Diencephalon (tissue), 2 donors: ENCODE data around the gene RASGRF1.

DNA sequence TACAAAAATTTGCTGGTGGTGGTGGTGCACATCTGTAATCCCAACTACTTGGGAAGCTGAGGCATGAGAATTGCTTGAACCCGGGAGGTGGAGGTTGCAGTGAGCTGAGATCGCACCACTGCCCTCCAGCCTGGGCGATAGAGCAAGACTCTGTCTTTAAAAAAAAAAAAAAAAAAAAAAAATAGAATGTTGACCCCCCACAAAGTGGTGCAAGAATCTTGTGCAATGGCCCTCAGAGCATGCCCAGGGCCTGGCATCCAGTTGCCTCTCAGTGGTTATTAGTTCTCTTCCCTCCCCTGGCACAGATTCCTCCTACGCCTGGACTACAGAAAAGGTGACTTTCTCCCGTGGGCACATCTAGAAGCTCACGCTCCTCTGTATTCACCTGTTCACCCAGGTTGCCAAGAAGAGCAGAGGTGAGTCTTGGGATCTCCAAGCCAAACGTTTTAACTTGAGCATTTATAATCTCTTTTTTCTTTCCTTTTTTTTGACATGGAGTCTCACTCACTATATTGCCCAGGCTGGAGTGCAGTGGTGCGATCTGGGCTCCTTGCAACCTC, 36.7 kb downstream of the ACSBG1 start:
- RAMPAGE, long total RNA, result no peak

GRCh38 chr15:78210480-78210657, 24.0 kb downstream of the ACSBG1 start:
- RAMPAGE, long total RNA, result no peak

- RAMPAGE, long total RNA, result start-site peak on the plus strand at chr15:78341019-78341114, 439 and 764 reads in 2 replicates
Observed at GRCh38 chr15:78340795-78341785, 937 bp downstream of the CRABP1 start.

DNA sequence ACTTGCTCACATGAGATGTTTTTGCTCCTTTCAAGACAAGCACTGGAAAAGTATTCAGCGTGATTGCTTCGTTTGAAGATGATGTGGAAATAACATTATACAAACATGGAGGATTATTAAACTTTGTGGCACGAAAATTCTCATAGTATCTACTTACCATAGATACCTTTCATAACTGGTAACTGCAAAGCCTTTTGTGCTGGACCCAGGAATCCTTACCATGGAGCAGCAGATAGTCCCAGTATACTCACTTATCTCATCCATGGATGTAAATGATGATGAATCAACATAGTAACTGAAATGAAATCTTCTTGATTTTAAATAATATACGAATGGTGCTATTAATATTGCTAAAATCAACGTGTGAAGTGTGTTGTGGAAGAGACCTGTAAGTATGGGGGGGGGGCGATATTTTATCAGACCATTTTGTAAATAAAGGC, 9.4 kb upstream of the HYKK start:
- RAMPAGE, long total RNA, result no peak

DNA sequence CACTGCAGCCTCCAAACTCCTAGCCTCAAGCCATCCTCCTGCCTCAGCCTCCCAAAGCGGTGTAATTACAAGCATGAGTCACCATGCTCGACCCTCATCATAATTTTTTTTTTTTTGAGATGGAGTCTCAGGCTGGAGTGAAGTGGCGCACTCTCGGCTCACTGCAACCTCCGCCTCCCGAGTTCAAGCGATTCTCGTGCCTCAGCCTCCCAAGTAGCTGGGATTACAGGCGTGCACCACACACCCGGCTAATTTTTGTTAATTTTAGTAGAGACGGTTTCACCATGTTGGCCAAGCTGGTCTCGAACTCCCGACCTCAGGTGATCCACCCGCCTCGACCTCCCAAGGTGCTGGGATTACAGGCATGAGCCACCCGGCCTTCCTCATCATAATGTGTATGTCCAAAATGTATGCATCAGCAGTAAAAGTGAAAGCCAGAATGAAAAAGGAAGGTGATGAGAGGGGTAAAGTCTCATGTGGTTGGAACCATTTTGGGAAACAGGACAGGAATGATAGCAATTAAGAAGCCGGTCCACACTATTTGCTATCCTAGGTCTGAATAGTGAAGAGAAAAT, 561 bp upstream of the PSMA4 start:
- RAMPAGE, long total RNA, result no peak

DNA sequence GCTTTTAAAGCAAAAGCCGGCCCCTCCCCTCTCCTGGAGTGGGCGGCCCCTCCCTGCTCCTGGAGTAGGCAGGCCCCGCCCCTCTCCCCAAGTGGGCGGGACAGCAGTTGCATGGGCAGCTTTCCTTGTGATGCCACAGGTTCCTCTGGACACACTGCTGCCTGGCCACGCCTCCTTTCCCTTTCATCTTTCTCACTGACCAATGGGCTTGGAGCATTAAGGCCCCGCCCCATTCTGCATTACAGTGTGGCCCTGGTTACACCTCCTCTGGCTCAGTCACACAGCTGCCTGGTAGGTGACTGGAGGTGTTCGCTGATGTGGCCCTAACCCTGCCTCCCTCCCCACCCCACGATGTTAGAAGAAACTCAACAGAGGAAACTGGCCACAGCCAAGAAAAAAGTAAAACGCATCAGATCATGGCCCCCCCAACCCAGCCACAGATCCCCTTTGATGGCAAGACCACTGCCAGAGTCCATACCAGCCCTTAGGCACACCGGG, 84.4 kb downstream of the ADAMTS7 start:
- RAMPAGE, long total RNA, result no peak

GRCh38 chr15:78756966-78757593, 54.2 kb downstream of the ADAMTS7 start:
- RAMPAGE, long total RNA, result no peak

- RAMPAGE, long total RNA, result no peak
Observed at GRCh38 chr15:78873769-78874807, 1.4 kb downstream of the MORF4L1 start.

GRCh38 chr15:78936993-78937745, 7.7 kb downstream of the CTSH start:
- RAMPAGE, long total RNA, result no peak

- RAMPAGE, long total RNA, result no peak
Observed at GRCh38 chr15:78992700-78993085, 47.8 kb upstream of the CTSH start.

DNA sequence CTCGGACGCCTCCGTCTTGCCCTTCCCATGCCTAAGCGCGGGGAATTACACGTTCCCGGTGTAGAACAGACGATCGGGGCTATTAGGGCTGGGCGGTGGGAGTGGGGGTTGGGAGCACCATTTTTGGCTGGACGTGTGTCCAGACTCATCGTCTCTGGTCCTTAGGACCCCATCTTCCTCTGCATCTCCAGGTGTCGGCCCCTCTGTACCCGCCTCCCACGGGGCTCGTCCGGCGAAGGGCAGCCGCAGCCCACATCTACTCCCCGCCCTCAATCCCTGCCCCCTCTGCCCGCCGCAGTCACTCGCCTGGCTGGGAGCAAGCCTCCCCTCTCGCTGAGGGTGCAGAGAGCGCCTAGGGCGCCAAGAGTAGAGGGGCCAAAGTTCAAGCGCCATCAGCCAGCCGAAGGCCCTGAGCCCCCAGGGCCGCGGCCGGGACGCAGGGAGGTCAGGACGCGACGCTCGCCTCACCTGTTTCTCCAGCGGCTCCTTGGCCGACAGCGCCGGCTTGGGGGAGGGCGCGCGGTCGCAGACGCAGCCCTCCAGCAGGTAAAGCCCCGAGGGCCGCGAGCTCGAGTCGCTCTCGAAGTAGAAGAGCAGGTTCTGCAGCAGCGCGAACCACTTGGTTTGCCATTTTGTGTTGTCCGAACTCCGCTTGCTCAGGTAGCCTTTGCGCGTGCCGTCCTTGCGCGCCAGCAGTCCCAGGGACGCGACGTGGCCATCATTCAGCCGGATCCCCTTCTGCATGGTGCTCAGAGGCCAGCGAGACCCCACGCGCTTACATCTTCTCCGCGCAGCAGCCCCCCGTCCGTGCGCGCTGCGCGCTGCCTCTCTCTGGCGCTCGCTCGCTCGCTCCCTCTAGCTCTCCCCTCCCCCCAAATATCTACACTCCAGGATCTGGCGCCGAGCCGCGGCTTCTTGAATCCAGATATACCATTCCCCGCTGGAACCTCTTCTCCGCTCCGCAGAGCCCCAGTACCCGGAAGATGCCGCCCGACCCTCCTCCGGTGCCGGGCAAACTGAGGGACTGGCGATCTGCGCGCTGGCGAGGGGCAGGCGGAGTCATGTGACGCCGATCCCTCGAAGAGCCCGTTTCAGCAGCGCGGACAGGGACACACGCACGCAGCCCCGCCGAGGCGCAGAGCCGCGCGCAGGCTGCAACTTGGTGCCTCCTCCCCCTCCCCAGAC, at the start of gene RASGRF1:
Gene RASGRF1 (minus strand): TSS at position 1,026 of the 1,185 bp plus-strand sequence.
- RAMPAGE, long total RNA, result no peak

DNA sequence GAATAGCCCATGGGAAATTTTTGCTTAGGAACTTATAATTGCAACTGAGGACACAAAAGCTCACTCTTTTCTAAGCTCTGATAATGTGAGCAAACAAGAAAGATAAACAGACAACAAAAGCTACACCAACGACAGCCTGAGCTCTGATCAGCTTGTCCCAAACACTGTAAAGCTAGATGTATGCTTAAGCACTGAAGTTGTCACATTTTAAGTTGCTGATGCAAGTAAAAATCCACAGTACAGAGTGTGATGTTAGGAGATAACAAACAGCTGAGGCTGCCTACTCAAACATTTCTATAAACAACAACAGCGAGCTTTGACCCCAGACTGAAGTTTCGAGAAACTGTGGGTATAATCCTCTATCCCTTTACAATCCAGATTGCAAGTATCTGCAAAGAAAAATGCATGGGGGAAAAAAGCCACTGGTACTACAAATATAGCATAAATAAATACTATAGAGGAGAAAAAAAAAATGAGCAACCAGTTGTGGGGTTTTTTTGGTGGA, 10.7 kb downstream of the MTHFS start:
- RAMPAGE, long total RNA, result no peak

- RAMPAGE, long total RNA, result no peak
Observed at GRCh38 chr15:79978418-79978711, 7.4 kb upstream of the BCL2A1 start.

DNA sequence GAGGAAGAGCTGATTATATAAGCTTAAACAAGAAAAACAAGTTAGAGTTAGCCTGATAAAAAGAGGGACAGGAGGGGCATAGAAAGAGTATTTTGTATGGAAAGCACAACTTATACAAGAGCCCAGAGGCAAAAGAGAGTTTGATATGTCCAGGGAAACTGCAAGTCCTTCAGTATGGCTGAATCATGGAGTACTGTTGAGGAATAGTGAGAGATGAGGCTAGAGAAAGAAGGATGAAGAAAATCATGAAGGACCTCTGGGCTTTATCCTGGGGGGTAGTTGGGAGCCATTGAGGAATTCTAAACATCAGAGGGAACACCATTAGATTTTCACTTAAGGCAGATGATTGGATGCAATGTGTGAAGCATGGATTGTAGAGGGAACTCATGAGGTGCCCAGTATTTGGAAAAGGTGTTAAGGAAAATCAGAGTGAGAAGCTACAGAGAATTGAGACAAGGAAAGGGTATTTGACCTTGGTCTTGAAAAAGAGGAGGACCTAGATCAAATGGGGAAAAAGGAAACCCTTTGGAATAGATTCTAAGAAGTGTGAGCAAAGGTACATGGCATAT, 22.9 kb upstream of the FAH start:
- RAMPAGE, long total RNA, result no peak

- RAMPAGE, long total RNA, result no peak
Observed at GRCh38 chr15:80242666-80243395, 9.2 kb downstream of the CTXND1 start.

GRCh38 chr15:80404620-80404998, 427 bp downstream of the ARNT2 start:
- RAMPAGE, long total RNA, result no peak

DNA sequence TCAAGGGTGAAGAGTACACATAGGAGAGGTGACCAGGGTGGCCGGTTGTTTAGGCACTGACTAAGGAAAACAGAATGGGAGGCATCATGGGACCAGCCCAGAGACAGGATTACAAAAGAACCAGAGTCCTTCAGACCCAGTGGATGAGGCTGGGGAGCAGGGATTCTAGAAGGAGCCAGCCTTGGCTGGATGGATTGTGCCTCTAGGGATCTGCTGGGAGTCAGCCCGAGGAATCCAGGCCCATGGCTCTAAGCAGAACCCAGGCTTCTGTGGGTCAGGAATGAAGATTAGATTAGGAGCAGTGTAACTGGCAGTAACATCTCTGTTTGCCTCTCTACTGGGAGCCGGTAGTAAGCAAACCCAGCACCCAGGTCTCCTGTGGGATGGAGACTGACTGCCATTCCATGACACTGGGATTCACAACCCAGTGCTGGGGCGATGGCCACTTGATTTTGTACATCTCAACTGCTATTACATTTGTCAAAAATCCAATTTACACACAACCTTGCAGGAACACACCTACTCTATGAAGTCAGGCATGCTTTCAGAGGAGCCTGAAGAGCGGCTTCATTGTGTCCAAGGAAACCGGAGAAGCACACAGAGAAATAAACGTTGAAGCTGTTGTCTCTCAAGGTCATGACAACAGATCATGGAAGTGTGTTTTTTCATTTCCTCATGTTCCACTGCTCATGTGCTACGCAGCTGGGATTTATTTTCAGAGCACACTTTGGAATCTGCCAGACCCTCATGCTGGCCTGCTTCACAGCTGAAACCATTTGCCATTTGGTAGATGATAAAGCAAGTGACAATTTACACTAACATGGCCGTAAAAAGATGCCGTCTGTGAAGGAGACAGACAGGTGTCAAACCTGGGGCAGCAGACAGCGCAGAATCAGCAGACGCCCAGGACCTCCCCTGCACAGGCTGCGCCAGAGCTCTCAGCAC, 98.9 kb downstream of the ARNT2 start:
- RAMPAGE, long total RNA, result no peak

DNA sequence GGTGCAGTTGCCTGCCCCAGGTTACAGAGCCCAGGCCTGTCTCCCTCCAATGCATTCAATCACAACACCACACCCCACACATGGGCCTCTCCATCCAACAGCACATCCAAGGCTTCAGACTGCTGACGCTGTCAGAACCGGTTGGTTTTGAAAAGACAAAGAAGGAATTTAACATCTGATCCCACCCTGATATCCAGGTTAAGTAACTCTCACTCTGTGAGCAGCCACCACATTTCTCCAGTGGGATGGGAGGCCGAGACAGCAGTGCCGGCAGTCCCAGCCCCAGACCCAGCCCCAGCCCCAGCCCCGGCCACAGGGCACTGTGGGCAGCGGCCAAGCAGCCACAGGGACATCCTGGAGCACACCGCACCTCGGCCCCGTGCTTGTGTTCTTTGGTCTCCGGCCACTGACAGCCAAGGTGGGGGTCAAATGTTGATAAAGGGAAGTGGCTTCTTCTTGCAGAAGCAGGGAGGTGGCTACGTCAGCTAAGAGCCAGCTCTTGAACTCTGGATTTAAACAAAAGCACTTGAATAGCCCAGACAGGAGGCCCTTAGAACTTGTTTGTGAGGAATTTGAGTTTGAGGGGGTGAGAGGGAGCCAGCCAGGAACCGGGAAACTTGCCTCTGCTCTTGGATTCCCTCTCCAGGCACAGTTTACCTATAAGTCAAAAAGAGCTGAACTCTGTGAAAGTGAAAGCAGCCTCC, 135.9 kb upstream of the ABHD17C start:
- RAMPAGE, long total RNA, result no peak

DNA sequence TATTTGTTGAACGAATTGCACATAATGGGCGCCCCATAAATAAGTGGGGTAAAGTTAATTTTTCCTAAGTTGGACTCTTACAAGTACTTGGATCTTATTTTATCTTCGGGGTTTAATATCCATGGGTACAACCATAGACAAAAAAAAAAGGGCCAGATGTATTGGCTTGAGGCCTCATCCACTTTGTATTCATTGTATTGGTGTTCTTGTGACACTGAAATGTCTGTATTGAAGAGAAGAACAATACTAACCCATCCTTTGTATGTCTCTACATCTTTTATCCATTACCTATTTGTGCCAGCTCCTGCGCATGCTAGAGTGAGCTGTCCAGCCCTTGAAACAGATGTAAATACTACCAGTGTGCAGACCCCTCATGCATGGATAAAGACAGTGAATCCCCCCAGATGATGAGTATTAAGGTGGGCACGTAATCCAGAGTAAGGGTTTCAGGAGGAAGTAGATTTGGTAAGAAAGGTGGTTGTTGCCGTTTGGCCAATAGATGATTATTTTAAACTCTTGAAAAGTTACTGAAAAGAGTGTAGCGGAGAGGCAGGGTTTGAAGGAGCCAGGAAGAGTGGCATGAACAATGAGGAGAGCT, 4.3 kb downstream of the ABHD17C start:
- RAMPAGE, long total RNA, result no peak

DNA sequence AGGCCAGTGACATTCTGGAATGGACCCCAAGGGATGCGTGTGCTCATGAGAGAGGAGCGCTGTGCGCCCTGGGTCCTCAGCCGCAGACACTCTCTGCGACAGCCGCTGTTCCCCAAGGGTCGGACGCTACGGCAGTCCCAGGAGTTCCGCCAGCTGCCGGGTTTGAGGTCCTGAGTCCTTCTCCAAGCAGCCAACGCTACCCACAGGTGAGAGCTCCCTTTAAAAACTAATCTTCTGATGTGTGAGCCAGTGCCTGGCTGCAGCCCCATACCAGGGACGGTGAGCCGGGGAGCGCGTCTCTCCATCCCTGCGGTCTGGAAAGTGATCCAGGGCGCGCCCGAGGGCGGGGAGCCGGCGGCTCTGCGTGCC, 1.2 kb downstream of the CEMIP start:
- RAMPAGE, long total RNA, result no peak